Peyer's patch (tissue), 4 donors: ENCODE measurements around a stretch of chr13.

DNA sequence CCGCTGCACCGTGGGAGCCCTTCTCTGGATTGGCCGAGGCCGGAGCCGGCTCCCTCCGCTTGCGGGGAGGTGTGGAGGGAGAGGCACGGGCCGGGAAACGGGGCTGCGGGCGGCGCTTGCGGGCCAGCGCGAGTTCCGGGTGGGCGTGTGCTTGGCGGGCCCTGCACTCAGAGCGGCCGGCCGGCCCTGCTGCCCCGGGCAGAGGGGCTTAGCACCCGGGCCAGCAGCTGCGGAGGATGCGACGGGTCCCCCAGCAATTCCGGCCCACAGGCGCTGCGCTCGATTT lies 76.6 kb downstream of the PCDH20 start:
- PRO-cap: unidirectional peak, plus-strand start at position 64 of the sequence
- RAMPAGE, long total RNA, 4 experiments: no peak in any of the 4 experiments

GRCh38 chr13:62864892-62865191 lies 881.7 kb upstream of the ENSG00000237378 start:
- PRO-cap: unidirectional peak, minus-strand start at chr13:62865130
- RAMPAGE, long total RNA, 4 experiments: no peak in any of the 4 experiments

DNA sequence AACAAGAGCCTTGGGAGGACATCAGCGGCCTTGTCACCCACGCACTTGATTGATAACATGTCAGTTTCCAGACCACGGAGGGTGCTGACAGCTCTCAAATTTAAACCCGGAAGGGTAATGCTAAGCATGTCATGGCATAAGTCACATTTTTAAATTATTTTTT lies 235.3 kb downstream of the PCDH9 start:
- PRO-cap: no peak
- RAMPAGE, long total RNA, 4 experiments: no peak in any of the 4 experiments

GRCh38 chr13:67120952-67121447 lies 109.1 kb downstream of the PCDH9 start:
- PRO-cap: no peak
- RAMPAGE, long total RNA, 4 experiments: no peak in any of the 4 experiments

DNA sequence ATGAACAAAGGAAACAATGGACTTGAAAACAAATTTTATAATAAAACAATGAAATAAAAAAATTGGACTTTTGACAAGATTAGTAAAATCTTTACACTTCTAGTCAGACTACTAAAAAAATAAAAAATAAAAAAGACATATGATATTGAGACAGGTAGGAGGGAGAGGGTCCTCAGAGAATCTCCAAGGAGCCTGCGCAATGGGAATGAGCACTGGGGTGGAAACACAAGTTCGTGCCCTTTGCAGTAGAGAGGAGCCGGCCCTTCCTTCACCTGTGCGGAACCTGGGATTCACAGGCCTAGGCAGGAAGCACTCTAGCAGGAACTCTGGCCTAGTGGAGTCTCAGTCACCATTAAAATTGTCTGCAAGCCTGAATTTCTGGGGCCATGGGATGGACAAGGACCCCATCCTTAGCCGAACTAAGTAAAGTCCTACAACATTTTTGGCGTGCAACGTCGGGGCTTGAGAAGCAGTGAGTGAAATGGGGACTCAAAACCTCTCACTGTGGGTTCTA lies 1026.6 kb upstream of the PCDH9 start:
- PRO-cap: no peak
- RAMPAGE, long total RNA, 4 experiments: no peak in any of the 4 experiments

DNA sequence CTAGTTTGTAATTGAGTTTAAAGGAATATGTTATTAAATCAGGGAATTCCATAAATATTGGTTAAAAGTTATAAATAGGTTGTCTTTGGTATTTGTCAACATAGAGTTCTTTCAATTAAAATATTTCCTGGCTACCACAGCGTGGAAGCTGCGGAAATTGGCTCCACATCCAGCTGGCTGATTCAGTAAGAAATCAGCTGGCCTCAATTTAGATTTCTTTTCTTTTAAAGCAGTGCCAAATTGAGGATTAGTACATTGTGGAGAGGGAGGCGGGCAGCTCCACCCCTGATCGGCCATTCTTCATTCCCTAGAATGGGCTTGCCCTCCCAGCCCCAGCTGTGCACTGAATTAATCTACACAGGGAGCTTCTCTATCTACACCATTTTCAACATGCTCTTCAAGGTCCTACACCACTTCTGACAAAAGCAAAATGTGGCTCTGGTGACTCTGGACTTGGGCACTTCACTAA lies 624.8 kb downstream of the DACH1 start:
- PRO-cap: no peak
- RAMPAGE, long total RNA, 4 experiments: no peak in any of the 4 experiments

DNA sequence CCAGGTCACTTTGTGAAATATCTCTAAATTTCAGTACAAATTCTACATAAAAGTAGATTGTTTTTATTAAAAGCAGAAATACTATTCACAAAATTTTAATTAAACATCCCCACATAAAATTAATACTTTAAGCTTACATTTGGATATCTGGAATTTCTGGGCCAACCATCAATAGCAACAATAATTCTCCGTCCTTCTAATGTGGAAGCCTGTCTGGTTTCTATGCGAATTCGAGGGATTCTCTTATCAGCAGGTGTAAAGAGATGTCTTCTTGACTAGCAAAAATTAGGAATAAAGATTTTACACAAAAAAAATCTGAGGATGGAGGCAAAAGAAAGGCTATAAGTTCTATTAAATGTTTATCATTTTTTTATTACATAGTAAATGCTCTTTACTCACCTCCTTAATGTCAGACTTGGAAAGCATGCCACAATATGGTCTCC lies 8.1 kb downstream of the DIS3 start:
- PRO-cap: no peak
- RAMPAGE, long total RNA, 4 experiments: no peak in any of the 4 experiments

DNA sequence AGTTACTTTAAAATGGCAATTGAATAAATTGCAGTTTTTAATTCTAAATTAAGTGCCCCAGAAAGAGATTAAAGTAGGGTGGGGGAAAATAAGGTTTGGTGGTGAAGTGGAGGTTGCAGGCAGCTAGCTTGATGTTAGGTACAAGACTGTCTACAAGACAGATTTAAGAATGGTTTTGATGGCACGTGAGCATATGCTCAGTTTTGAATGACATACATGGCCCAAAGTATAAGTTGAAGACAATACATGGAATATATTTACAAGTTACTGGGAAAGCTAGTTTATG lies 4.2 kb downstream of the KLF5 start:
- PRO-cap: bidirectional peak, plus-strand start outside the sequence, minus-strand start at position 136 of the sequence
- RAMPAGE, long total RNA, 4 experiments: no peak in any of the 4 experiments

DNA sequence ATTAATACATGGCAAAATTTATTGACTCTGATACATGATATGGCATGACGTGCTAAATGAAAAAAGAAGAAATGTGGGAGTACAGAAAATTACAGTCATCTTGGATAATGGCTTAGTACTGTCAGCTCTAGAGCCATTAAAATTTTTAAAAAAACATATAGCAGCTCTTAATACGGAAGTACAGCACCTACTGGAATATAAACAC lies 4.5 kb downstream of the KLF5 start:
- PRO-cap: bidirectional peak, plus-strand start at position 98 of the sequence, minus-strand start outside the sequence
- RAMPAGE, long total RNA, 4 experiments: no peak in any of the 4 experiments

DNA sequence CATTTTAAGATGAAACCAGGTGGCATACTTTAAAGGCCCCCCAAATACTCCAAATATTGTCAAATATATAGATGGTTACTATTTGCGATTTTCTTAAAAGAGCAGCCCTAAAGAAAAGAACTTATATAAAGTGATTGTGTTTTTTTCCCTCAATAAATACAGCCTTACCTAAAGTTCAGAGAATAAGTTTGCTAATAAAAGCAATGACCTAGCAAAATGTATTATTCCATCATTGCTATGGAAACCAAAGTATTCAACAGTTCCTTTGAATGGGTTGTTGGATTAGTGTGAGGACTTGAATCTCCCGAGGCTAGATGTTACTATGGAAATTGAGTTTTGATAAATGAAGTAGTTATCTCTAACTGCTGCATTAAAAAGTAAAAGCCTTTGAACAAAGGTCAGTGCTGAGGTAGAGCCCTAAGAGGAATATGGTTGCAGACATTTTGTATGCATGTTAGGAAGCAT lies 6.1 kb downstream of the KLF5 start:
- PRO-cap: unidirectional peak, plus-strand start at position 398 of the sequence
- RAMPAGE, long total RNA, 4 experiments: no peak in any of the 4 experiments

DNA sequence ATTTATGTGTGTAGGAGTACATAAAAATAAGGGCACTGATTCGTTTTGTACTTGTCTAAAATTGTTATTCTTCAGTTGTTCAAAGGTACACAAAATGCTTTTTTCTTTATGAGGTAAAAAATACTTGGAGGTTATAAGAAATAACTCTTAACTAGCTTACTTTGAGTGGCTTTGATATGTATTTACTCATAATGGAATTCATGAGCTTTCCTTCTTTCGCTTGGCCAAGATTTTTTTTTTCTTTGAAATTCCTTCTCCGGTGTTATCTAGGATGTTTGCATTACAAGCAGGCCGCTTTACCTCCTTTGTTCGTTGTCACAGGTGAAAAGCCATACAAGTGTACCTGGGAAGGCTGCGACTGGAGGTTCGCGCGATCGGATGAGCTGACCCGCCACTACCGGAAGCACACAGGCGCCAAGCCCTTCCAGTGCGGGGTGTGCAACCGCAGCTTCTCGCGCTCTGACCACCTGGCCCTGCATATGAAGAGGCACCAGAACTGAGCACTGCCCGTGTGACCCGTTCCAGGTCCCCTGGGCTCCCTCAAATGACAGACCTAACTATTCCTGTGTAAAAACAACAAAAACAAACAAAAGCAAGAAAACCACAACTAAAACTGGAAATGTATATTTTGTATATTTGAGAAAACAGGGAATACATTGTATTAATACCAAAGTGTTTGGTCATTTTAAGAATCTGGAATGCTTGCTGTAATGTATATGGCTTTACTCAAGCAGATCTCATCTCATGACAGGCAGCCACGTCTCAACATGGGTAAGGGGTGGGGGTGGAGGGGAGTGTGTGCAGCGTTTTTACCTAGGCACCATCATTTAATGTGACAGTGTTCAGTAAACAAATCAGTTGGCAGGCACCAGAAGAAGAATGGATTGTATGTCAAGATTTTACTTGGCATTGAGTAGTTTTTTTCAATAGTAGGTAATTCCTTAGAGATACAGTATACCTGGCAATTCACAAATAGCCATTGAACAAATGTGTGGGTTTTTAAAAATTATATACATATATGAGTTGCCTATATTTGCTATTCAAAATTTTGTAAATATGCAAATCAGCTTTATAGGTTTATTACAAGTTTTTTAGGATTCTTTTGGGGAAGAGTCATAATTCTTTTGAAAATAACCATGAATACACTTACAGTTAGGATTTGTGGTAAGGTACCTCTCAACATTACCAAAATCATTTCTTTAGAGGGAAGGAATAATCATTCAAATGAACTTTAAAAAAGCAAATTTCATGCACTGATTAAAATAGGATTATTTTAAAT lies 17.0 kb downstream of the KLF5 start:
- PRO-cap: no peak
- RAMPAGE, long total RNA, 4 experiments: start-site peak on the plus strand in 1 of 4 experiments, centred at position 390 of the sequence, 161 reads per replicate

- PRO-cap: unidirectional peak, minus-strand start at chr13:73090584
- RAMPAGE, long total RNA, 4 experiments: no peak in any of the 4 experiments
Measured at GRCh38 chr13:73090107-73090950, 31.5 kb downstream of the KLF5 start.

DNA sequence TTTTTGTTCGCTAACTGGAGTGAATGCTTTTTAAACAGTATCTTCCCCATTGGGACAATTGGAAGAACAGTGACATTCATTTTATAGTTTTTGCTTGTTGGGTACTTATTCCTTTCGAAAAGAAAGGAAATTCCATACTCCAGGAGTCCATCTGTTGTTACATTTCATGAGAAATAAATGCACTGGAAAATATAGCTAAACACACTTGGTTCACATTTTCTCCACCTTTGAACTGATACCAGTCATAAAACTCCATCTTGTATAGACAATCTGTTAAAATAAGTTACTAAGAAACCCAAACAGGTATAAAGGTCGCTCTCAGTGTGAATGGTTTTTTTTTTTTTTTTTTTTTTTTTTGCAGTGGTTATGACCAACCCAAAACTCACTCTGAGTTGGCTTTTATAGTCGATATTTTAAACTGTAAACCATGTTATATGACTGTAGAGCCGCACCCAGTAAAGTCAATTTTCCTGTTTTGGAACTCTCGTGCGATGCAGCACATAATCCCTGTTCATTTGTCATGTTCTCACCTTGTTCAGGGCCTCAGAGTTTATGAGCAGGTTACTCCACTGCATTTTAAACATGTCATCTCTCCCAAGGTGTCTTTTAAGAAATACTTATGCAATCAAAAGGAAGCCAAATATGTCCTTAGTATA lies 112.3 kb downstream of the KLF5 start:
- PRO-cap: unidirectional peak, plus-strand start at position 546 of the sequence
- RAMPAGE, long total RNA, 4 experiments: no peak in any of the 4 experiments

DNA sequence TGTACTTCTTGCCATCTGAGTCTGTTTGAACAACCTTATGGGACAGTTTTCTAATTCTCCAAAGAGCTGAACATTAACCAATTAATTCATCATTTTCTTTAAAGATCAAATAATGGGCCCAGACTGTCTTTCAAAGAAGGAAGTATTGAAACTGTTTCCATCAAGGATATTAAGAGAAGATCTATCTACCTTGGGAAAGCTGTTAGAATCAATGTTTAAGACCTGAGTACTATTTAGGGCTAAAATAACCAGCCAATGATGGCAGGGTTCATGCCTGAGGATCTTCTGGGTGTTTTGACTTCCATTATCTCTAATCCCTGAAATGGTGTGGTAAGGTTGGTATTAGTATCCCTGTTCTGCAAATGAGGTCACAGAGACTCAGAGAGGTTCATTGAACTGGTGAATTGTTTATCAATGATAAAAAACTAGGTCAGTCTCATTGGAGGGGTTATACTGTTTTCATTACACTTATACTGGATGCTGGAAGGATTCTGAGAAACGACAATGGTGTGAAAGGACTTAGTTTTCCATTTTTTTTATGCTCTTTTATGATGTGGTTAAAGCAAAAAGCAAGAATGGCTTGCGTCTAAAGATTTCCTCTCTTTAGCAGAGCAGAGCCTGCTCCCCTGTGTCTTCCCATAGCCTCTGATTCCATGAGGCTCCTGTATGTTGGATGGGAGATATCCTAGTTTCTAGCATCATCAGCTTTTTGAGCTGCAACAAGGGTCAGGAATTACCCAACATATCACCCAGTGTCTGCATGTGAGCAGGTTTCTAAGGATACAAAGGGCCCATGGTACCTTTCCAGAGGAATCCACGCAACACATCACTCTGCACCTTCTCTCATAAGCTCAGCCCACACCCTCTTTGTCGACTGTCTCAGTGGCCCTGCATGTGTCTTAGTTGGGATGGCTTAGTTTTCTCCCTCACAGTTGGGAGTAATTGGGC lies 264.9 kb downstream of the KLF5 start:
- PRO-cap: no peak
- RAMPAGE, long total RNA, 4 experiments: no peak in any of the 4 experiments

GRCh38 chr13:73530983-73531329 lies 472.2 kb downstream of the KLF5 start:
- PRO-cap: no peak
- RAMPAGE, long total RNA, 4 experiments: no peak in any of the 4 experiments

GRCh38 chr13:73920474-73921168 lies 861.8 kb downstream of the KLF5 start:
- PRO-cap: no peak
- RAMPAGE, long total RNA, 4 experiments: no peak in any of the 4 experiments

- PRO-cap: no peak
- RAMPAGE, long total RNA, 4 experiments: no peak in any of the 4 experiments
Measured at GRCh38 chr13:73975338-73976234, 916.8 kb downstream of the KLF5 start.

GRCh38 chr13:74069920-74070386 lies 1011.1 kb downstream of the KLF5 start:
- PRO-cap: unidirectional peak, plus-strand start at chr13:74070324
- RAMPAGE, long total RNA, 4 experiments: no peak in any of the 4 experiments

DNA sequence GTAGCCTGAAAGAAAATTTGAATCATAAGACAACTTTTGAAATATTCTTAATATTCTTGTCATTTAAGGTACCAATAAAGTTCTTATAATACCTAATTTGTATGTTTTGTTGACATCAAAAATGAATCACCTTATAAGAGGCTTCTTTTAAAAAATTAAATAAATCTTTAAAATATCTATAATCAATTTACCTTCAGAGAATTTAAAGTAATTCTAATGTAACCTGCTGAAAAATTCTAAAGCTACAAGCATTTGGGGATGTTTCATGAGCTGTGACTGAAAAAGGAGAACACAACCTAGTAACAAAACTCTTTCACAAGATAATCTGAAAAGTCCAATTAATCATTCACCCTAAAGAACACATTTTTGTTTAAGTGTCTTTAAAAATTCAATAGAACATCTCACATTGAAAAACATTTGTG lies 1052.5 kb downstream of the KLF5 start:
- PRO-cap: no peak
- RAMPAGE, long total RNA, 4 experiments: no peak in any of the 4 experiments

- PRO-cap: bidirectional peak, plus-strand start at chr13:74134037, minus-strand start at chr13:74133924; bidirectional peak, plus-strand start at chr13:74134603, minus-strand start at chr13:74134263
- RAMPAGE, long total RNA, 4 experiments: start-site peak on the minus strand in 3 of 4 experiments, at chr13:74133780-74134293 at its widest, 5 to 22 reads per replicate
Measured at GRCh38 chr13:74133681-74134669, 1075.2 kb downstream of the KLF5 start.